Measurements from ENCODE around the genes ARRDC5 and NRTN.

DNA sequence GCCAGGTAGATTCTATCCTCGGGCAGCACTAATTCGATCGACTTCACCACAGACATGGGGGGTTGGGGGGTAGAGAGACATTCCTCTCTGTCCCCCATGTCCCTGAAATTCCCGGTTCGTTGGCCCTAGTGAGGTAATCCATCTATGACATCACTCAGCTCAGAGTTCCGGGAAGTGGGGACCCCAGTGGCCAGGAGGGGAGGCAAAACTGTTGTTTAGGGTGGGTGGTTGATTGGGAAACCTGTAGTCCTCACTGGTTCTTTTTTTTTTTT, at the start of gene ARRDC5:
Gene ARRDC5 (minus strand): TSS at position 127 of the 272 bp plus-strand sequence.
- PRO-cap = no peak

- PRO-cap = no peak
These were observed 18.2 kb downstream of the UHRF1 start for GRCh38 chr19:4927423-4927913.

DNA sequence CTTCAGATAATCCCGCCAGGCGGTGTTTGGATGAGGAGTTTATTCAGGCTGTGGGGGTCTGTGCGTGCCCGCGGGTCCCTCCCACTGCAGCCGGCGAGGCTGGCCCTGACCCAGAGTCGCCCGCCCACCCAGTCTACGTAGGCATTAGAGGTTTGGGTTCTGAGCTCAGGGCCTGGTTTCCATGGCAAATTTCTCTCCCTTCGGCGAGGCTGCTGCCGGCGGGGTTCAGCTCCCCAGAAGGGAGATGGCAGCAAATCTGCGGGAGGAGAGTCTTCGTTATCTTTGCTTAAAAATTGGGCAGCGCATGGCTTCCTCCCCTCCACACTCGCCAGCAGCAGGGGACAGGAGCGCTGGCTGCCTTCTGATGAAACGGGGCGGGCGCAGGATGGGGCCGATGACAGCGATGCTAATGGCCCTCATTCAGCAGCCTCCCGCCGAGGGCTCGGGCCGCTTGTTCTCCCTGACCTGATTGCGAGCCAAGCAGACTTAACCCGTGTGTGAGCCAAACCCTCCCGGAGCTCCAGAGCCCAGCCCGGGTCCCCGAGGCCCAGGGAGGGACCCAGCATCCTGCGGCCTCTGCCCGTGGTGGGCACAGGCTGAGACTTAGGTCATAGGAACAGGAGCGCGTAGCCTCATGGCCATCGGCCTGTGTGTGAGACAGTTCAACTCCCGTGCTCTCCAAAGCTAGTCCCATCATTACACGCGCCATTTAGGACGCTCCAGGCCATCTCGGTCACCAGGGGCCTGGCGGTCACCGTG, 90.2 kb downstream of the KDM4B start:
- PRO-cap = no peak

GRCh38 chr19:5097573-5098227, 128.8 kb downstream of the KDM4B start:
- PRO-cap = no peak

GRCh38 chr19:5110430-5110947, 141.6 kb downstream of the KDM4B start:
- PRO-cap = no peak

DNA sequence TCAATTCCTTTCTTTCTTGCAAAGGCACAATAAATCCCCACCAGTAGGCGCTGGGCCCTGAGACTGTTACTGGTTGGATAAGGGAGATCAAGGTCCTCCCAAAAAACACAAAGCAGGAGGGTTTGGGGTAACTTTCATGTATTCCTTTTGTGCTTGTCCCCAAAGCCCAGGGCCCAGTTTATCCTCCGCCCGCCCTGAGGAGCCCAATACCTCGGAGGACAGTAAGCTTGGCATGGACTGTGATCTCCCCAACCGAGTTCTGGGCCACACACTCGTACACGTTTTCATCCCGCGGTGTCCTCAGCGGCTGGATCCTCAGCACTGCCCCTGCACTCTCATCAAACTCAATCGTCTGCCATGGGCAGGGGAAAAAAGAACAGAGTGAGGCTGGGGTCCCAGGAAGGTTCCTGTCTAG, 67.4 kb downstream of the PTPRS start:
- PRO-cap = no peak

GRCh38 chr19:5687552-5688245, 2.4 kb upstream of the RPL36 start:
- PRO-cap = no peak

DNA sequence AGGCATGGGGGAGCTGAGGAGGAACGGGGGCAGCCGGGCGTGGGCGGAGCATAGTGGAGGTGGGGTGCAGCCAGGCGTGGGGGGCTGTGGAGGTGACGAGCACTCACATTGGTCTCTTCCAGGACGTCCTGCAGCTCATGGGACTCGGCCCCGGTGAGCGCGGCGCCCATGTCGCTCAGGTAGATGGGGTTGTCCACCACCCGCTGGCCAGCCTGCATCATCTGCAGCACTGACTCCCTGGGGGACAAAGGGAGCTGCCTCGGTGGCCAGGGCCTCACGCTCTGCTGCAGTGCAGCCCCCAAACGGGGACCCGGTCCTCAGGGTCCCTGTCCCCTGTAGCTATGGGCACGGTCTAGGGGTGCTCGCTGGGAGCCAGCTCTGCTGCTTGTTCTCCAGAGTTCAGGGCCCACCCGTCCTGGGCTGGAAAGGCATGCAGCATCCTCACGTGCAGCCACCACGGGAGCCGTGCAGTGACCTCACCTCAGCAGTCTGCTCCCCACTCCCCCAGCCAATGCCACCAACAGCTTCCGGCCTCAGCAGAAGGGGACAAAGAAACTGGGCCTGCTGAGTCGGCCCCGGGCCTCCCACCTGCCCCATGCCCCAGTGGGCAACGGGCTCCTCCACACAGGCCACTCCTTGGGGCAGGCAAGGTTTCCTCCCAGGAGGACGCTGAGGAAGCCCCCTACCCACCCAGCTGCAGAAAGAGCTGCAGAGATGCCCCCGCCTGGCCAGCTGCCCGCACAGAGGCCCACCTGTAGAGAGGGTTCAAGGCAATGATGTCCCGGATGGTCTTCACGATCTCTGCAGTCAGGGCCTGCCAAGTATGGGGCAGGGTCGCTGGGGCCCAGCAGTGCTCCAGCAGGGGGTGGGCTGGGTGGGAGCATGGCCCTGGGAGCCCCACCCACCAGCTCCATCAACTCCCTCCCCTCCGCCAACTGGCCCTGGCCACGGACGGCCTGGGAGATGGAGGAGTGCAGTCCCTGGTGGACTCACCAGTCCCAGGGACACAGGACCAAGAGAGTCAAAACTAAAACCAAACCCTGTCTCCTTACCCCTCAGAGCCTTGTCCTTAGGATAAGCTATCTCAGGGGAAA, 12.0 kb downstream of the LONP1 start:
- PRO-cap = no peak

DNA sequence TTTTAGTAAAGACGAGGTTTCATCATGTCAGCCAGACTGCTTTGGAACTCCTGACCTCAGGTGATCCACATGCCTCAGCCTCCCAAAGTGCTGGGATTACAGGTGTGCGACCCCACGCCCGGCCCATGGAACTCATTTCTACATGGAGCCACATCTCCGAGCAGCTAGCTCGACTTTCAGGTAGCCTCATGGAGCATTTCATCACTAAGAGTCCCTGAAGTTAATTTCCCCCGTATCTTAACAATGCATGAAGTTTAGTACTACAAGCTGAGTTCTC, 6.3 kb downstream of the LONP1 start:
- PRO-cap = no peak

DNA sequence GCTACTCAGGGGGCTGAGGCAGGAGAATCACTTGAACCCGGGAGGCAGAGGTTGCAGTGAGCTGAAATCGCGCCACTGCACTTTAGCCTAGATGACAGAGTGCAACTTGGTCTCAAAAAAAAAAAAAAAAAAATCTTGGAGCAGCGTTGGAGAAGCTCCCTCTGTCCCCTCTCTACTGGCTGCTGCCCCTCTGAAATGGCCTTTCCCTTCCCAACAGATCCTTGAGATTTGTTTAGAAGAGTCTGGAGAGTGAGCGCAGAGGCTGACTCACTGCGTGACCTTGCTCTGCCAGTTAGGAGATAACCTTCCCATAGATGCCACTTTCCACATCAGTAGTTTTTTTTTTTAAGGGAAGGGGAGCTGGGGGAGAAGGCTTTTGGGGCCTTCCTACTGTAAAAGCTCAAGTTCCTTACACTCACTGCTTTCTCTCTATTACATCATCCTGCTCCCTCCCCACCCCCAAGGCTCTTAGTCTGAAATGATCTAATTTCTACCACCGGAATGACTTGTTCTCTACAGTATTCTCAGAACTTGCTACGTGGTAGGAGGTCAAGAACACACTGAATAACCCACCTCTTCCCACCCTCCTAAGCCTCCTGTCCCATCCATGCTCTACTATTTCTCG, 1.5 kb downstream of the LONP1 start:
- PRO-cap = no peak

DNA sequence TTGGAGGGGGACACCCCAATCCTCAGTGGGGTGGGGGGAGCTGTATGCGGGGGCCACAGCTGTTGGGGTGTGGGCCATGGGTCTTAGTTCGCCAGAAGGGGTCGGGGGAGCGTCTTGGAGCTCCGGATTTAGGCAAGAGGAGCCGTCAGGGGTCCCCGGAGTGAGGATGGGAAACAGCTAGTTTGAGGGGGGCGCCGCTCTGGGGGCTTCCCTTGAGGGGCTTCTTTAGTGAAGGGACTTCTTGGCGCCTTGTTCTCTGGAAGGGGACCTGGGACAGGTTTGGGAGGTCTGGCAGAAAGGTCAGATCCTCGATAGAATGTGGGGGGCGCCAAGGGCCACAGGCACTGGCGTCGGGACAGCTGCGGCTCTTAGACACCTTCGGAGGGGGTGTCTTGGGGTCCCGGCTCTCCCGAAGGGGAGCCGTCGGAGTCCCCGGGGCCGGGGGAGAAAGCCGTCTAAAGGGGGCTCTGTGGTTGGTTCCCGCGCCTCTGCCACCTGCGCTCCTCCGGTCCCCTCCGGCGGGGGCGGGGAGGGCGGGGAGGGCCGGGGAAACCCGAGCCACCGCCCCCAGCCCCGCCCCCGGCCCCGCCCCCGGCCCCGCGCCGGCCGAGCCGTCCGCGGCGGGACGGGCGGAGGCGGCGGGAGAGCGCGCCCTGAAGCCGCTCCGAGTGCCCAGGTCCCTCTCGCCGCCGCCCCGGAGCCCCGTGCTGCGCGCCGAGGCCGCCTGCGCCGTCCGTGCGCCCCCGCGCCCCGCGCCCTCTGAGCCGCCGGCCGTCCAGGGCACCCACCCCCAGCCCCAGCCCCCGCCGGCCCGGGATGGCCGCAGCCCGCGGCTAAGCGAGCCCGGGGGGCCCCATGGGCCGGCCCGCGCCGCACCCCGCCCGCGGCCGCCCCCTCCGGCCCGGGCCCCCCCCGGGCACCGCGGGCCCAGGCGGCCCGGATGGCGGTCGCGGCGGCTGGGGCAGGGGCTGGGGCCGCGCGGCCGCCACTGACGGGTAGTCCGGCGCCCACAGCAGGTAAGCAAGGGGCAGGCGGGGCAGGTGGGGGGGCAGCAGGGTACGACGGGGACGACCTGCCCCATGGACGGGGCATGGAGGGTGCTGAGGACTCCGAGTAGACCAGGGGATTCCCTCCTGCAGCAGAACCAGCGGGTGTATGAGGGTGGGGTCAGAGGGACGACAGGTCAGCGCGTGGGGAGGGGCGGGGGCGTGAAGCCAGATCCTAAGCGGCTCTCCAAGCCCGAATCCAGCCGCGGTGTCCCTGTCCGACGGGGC, at the start of gene NRTN:
Gene NRTN (plus strand): TSS at position 632 of the 1,274 bp plus-strand sequence.
- PRO-cap = bidirectional peak, plus-strand start at position 629 of the sequence, minus-strand start at position 497 of the sequence

DNA sequence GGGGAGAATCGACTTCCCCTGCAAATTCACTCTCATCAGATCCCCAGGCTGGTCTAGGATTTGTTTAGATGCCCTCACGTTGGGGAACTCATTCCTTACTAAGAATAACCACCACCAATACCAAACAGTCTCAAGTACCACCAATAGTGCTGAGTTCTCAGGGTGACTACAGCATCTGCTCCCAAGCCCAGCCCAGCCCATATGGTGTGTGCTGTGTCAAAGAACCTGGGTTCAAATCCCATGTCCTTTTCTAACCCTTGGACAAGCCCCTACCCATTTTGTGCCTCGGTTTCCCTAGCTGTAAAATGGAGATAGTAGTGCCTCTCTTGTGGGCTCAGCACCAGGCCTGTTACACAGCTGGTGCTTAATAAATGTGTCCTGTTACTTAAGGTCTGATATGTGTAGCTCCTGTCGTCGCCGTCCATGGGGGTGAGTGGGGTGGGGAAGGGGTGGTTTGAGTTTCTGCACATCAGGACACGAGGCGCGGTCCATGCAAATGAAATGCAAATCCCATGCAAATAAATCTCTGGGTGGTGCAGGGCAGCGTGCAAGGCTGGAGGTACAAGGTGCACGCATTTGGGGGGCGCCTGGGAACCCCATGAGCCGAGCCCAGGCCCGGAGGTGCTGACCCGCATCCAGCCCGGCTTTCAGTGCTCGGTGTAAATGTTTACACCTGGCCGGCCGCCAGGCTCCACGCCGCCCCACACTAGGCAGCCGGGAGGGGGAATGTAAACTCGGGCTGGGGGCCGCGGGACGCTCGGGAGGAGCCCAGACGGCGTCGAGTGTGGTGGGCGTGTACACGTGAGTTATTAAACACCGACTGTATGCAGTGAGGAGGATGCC, 17.1 kb downstream of the NRTN start:
- PRO-cap = no peak

- PRO-cap = no peak
These were observed 1.5 kb downstream of the FUT6 start for GRCh38 chr19:5837875-5838483.

DNA sequence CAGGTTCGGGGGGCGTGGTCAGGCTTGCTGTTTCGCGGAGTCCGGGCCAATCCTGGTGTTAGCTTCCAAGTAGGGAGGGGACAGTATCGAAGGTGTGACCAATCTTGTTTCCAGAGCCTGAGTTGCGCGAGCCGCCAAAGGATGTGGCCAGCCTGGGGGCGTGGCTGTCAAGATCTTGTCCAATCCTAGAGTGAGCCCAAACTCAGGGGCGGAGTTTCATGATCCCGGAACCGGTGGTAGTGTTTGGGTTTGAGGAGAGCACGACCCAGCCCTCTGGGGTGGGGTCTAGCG, 242 bp upstream of the VMAC start:
- PRO-cap = no peak

GRCh38 chr19:5923687-5923999, 9.6 kb downstream of the CAPS start:
- PRO-cap = no peak

DNA sequence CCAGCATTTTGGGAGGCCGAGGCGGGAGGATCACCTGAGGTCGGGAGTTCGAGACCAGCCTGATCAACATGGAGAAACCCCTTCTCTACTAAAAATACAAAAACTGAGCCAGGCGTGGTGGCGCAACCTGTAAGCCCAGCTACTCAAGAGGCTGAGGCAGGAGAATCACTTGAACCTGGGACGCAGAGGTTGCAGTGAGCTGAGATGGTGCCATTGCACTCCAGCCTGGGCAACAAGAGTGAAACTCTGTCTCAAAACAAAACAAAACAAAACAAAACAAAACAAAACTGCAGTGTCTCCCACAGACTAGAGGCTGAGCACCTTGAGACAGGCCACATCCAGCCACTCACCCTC, 16.5 kb downstream of the RANBP3 start:
- PRO-cap = no peak

DNA sequence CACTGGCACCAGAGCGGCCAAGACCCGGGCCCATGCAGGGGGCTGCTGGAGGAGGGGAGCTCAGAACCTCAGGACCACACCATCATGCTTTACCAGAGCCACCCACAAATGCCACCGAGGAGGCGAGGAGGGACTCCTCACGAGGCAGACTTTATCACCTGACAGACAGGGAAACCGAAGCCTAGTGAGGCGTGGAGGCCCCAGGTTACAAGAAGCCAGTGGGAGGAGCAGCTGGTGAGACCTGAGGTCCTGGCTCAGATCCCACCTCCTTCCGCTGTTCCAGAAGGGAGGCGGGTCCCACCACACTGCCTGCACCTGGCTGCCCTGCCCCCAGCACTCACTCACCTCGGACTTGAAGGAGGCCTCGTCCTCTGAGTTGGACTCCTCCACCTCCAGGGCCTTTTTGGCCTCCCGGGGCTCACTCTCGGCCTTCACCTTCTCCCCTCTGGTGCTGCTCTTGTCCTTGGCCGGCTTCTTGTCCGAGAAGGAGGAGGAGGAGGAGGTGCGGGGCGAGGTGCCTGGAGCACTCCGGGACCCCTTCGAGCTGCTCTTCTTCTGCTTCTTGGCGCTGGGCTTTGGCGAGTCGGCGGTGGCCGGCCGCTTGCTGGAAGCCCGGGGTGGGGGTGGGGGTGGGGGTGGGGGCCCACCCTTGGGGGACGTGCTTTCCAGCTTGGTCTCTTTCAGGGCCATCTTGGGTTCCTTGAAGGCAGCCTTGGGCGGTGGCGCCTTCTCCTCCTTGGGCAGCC, 57.8 kb downstream of the MLLT1 start:
- PRO-cap = no peak

DNA sequence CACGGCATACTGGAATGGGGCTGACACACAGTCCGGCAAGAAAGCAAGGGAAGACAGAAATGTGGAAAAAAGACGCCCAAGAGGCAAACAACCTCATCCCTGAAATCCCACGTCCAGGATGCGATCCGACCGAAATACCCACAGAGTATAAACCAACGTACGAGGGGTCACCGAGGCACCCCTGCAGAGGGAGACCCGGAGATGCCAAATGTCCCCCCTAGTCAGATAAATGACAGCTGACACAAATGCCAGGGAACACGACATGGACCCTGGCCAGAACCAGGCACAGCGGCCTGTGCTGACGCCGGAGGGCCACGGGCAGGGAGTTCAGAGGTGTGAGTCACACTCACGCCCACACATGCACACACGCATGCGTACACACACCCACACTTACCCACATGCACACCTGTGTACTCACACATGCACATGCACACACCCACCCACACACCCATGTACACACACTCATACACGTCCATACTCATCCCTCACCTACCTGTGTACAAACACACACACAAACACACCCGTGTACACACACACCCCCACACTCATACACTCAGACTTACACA, 40.5 kb downstream of the MLLT1 start:
- PRO-cap = no peak

DNA sequence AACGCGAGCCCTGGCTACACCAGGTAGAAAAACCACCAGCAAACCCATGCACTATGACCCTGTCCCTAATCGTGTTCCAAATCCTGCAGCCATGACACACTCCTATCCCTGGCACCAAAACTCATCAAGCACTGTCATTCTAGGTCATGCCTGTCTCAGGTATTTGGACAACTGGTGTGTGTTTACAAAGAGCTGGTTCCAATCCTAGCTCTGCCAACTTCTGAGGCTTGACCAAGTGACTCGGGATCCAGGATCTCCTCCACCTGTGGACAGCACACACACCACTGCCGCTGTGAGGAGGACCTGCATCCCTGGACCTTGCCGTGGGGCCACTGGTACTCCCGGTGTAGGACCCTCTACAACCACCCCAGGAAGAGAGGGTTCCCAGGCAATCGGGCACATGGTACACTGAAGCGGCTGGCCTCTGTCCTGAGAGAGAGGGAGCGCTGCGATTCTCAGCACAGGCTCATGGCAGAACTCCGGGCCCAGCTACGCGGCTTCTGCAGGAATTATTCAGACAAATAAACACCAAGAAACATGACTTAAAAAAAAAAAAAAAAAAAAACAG, 20.4 kb downstream of the MLLT1 start:
- PRO-cap = no peak

GRCh38 chr19:6269998-6270569, 9.7 kb downstream of the MLLT1 start:
- PRO-cap = no peak

All from trachea (tissue), 1 donor.